ENCODE results near the gene GBP3.

DNA sequence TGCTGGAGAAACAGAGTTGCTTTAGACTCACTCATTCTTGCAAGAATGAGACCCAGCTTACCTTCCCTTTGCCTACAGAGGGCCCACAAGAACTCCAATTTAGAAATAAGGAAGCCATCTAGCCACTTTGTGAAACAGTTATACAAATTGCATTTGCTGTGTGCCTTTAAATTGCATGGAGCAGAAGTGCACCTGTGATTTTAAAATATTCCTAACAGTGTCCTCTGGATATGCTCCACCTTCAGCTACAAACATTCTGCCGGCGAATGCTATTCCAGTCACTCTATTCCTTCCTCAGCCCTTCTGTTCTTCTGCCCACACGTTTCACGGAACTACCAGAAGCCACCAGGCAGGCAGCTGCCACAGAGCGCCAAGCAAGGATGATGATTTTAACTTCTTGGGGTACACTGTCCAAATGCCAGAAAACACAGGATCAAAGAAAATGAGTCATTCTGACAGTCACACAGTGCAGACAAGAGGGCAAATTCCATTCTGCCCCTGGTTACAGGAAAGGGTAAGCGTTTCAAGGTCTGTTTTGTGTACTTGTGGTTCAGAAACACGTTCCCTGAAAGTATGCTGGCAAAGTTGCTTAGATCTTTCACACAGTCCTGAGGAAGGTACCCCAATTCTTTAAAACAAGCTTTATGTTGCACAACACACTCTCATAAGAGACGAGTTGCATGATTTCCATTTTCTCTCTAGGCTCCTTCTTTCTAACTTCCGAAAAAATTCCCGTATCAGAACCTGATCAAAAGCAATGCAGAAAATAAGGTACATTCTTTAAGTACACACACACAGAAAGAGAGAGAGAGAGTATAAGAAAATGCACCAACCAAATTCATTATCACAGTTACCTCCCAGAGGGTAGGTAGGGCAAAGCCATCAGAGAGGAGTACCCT lies 508.4 kb upstream of the PKN2 start:
- PRO-cap, result no peak
- RAMPAGE, long total RNA, result no peak

GRCh38 chr1:88683472-88683925 lies 574 bp upstream of the PKN2 start:
- PRO-cap, result bidirectional peak, plus-strand start at chr1:88683732, minus-strand start at chr1:88683691
- RAMPAGE, long total RNA, result no peak

GRCh38 chr1:88985178-88985625 lies 7.2 kb downstream of the KYAT3 start:
- PRO-cap, result no peak
- RAMPAGE, long total RNA, result no peak

- PRO-cap, result no peak
- RAMPAGE, long total RNA, result no peak
Observed at GRCh38 chr1:89022127-89023071, at the start of gene GBP3. Gene GBP3, minus strand, starts transcription at chr1:89022866.

GRCh38 chr1:89023072-89023574 lies 457 bp upstream of the GBP3 start:
- PRO-cap, result no peak
- RAMPAGE, long total RNA, result no peak

GRCh38 chr1:89127730-89128087 lies 1.8 kb upstream of the GBP2 start:
- PRO-cap, result no peak
- RAMPAGE, long total RNA, result no peak

DNA sequence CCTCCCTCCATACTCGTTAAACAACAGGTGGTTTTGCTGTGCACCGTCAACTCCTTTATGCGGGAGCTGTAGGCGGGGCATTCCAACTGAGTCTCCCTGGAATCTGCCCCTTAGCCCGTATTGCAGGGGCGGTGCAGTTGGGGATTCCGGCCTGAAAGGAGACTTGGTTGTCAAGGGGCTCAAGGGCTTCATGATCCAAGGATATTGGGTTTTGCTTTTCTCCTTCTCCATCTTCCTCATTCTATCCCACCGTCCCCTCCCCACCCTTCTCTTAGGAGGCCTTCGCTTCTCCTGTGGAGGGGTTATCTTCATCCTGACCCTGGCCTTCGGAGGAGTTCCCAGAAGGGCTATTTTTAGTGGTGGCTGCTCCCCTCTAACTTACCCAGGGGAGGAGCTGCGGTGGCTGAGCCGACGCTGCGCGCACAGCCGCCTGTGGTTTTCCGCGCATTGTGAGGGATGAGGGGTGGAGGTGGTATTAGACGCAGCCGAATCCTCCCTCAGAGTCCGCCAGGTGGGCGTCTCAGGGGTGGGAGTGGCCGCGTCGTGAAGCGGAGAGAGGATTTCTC lies 562 bp upstream of the LRRC8C start:
- PRO-cap, result bidirectional peak, plus-strand start at position 120 of the sequence, minus-strand start at position 30 of the sequence; bidirectional peak, plus-strand start at position 503 of the sequence, minus-strand start at position 451 of the sequence
- RAMPAGE, long total RNA, result no peak

- PRO-cap, result no peak
- RAMPAGE, long total RNA, result no peak
Observed at GRCh38 chr1:89823427-89824095, 2.7 kb downstream of the LRRC8D start.

DNA sequence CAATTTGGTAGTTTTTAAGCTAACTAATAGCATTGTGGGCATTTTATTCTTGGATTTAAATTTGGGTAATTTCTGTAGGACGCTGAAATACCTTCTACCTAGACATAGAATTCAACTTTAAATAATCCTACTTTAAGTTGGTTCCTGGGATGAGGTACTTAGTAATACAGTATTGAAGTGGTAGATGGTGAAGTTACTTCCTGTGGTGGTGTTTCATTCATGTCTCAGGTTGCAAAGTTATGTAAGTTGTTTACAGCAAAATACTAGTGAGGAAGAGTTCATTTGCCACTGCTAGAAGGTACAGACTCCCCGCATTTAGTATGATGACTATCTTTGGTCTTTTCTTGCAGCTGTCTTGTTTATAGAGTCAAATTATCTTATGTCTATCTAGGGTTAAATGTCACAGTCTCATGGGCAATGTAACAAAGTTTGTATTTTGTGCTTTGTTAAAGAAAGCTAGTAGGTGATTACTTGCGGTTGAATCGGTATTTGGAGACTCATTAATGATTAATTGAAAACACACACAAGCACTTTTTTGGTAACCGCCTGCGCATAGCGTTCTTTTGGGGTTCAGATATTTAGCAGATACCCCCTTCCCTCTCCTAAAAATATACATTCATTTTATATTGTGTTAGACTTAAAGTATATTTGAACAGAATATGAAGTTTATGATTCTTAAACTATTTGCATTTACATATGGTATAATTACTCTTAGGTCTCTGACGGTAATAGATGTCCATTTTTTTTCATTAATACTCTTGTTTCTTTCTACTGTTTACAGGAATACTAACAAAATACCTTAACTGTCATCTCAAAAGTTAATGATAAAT lies 50.2 kb downstream of the LRRC8D start:
- PRO-cap, result no peak
- RAMPAGE, long total RNA, result no peak

DNA sequence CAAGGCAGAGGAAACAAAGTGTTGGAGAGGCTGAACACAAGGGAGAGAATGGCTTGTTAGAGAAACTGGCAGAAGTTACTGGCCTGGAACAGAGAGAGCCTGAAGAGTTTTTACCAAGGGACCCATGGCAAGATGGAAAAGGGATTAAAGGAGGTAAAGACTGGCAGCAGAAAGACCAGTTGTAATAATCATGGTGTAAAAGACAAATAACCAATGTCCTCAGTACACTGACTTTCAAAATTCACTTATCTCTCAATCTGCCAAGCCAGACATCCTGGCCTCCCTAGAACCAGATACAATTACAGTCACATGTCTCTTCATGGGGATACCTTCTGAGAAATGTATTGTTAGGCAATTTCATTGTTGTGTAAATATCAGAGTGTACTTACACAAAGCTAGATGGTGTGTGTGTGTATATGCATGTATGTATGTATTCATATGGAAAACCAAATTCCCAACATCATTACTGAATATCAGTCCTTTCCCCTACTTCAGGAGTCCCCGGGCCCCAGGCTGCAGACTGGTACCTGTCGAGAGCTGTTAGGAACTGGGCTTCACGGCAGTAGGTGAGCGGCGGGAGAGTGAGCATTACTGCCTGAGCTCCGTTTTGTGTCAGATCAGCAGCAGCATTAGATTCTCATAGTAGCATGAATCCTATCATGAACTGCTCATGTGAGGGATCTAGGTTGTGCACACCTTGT lies 65.4 kb upstream of the ZNF326 start:
- PRO-cap, result bidirectional peak, plus-strand start at position 489 of the sequence, minus-strand start at position 301 of the sequence
- RAMPAGE, long total RNA, result no peak

GRCh38 chr1:90007421-90007980 lies 12.6 kb downstream of the ZNF326 start:
- PRO-cap, result no peak
- RAMPAGE, long total RNA, result no peak

DNA sequence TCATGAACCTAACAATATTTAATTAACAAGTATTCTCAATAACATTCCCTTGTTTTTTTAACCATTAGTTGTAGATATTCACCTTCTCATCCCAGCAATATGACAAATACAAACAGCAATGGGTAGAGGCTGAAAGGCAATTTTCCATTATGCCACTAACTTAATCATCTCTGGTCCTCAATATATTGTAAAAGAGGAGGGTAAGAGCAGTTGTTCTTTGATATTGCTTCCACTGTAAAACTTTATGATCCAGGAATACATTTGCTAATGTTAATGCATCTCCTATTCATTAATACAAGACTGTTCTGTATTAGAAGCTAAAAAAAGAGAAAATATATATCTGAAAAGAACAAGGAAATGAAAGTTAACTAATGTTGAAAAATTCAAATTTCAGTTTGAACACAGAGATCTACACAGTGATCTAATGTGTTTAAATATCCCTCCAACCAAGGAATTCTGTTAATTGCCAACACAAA lies 1.9 kb downstream of the ZNF644 start:
- PRO-cap, result no peak
- RAMPAGE, long total RNA, result no peak

- PRO-cap, result no peak
- RAMPAGE, long total RNA, result no peak
Observed at GRCh38 chr1:91583012-91583468, 82.4 kb downstream of the CDC7 start.

- PRO-cap, result no peak
- RAMPAGE, long total RNA, result no peak
Observed at GRCh38 chr1:91606536-91607317, 106.1 kb downstream of the CDC7 start.

GRCh38 chr1:91681854-91682207 lies 181.2 kb downstream of the CDC7 start:
- PRO-cap, result no peak
- RAMPAGE, long total RNA, result no peak

DNA sequence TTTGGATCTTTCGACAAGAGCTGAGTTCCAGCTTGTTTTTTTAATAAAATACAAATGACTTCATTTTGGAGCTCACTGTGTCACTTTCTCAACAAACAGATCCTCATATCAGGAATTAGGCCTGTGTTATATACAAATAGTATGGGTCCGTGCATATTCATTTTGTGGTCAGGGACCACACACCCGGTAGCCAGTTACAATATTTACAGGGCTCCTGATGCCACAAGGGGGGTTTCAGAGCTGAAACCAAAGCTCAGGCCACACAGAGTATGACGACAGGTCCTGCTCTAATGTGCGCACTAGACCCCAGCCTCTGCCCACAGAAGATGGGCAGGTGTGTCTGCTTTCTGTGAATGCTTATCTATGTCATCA lies 127.9 kb downstream of the TGFBR3 start:
- PRO-cap, result no peak
- RAMPAGE, long total RNA, result no peak

- PRO-cap, result no peak
- RAMPAGE, long total RNA, result no peak
Observed at GRCh38 chr1:91815792-91816015, 70.2 kb downstream of the TGFBR3 start.

- PRO-cap, result no peak
- RAMPAGE, long total RNA, result no peak
Observed at GRCh38 chr1:91849131-91849722, 36.7 kb downstream of the TGFBR3 start.

GRCh38 chr1:92362497-92363475 lies 63.9 kb downstream of the RPAP2 start:
- PRO-cap, result no peak
- RAMPAGE, long total RNA, result no peak

- PRO-cap, result no peak
- RAMPAGE, long total RNA, result no peak
Observed at GRCh38 chr1:92441685-92442398, 44.9 kb downstream of the GFI1 start.

All from GM23338 (cell line).